ENCODE results near the genes SERPINA9 and DICER1.

DNA sequence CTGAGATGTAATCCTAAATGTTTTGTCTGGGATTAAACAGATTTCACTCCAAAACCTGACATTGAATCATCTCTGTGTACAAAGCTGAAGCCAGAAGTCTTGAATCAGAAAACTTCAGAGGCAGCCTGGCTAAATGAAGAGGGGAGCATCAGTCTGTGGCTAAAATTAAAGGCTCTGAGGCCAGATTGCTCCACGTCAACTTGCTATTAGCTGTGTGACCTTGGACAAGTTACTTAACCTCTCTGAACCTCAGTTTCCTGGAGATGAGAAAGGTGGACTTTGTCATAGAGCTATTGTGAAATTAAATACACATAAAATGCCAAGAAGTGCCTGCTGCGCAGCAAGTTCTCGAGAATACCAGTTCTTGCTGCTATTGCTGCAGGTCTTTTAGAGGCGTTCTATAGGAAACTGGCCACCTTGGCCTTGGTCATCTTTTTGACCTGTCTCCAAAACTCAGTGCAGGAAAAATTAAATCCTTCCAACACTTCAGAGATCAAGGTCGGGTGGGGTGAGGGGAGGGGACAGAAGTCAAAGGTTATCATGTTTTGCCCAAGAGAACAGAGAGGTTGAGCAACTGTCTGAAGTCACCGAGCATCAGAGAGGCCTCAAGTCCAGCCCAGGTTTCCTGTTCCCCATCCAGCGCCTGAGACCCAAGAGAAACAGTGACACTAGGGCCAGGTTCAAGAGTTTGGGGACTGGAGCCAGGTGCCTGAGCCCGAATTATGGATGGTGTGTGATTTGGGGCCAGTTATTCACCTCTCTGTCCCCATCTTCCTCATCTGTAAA lies 1.2 kb downstream of the SERPINA1 start:
- PRO-cap, result no peak

DNA sequence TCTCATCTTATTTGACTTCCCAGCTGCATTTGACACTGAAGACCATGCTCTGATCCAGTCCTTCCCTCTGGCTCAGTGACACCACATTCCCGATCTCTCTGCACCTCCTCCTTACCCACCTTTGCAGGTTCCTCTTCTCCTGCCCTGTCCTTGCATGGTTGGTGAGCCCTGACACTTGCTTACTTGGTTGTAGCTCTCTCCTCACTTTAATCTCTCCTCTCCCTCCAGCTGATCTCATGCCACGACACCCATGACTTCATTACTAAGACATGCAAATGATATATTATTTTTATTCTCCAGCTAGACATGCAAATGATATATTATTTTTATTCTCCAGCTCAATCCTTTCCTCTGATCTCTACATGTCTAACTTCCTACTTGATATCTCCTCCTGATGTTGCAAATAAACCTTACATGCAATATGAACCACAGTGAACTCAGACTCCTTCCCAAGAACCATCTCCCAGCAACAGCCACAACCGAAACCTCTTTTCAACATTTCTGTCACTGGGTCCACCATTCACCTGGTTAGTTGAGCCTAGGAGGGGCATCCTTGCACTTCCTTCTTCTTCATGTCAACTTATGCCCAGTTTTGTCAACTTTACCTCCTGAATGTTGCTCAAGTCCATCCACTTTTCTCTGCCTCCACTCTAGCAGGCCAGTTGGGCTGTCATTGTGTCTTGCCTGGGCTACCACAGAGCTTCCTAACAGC lies at the start of gene SERPINA9:
Gene SERPINA9, minus strand, starts transcription at position 181 of the 712 bp plus-strand sequence.
- PRO-cap, result no peak

DNA sequence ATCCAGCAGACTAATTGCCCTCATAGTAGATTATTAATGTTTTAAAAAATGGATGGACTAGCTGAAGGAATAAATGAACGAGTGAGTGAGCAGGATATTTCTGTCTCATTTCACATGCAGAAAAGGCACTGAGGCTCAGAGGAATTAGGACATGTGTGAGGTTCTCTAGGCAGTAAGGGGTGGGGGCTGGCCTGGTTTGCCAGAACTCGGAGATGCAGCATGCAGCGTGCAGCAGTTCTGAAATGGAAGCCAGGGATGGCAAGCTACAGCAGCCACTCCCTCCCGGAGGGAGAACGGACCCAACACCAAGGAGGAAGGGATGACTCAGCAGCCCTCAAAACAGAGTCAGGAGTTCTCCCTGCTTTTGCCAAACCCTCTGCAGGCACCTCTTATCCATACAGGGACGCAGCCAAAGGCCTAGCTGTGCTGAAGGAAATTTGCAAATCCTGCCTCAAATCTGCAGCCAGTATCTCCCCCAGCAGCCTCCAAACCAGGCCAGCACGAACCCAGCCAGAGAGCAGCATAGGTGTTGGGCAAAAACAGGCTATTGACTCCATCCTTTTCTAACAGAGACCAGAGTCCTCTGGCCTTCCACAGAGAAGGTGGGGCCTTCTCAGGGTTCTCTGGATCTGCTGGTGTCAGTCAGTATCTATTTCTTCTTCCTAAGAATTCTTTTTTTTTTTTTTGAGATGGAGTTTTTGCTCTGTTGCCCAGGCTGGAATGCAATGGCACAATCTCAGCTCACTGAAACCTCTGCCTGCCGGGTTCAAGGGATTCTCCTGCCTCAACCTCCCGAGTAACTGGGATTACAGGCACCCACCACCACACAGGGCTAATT lies 10.2 kb upstream of the SERPINA3 start:
- PRO-cap, result no peak

DNA sequence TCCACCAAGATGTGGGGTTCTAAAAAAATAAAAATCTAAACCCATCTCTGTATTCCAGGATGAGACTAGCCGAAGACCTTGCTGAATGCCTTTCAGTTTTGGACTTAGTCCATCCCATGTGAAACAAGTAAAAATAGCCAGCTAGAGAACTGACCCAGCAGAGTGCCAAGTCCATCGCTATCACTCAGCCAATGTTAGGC lies 148.5 kb downstream of the DICER1 start:
- PRO-cap, result no peak

DNA sequence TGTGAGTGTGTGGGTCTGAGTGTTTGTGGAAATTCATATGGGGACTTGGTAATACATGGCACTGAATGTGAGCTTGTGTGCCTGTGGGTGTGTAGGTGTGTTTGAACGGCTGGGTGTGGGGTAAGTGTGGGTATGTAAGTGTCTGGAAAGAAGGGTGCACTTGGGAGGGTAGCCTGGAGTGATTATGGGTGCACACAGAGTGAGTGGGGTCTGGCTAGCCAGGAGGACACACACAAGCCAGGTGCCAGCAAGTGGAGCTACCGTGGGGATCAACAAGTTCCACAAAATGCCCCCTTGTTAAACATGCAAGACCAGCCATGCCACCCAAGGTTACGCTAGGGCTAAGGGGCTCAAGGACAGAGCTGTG lies 118.8 kb downstream of the DICER1 start:
- PRO-cap, result no peak

DNA sequence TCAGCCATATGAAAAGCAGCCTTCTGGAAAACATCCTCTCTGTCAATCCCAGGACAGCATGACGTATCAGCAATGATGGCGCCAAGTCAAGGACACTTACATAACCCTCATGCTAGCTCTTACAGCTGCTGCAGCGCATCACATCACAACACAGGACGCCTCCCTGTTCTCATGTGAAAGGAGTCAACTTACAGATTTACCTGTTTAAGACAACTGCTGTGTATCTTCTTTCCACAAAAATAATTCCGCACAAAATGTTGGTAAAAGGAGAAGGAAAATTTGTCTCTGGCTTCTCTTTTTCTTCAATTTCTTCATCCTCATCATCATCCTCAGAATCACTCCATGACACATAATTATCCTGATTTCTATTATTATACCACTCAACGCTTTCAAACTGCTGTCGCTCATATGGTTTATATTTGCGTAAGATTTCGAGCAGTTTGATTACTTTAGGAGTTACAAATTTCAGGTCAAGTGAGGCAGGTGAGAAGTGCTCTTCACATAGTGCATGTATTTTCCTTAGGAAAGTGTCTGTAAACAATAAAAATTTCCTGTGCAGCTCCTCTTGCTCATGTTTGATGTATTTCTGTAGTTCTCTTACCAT lies 33.2 kb downstream of the DICER1 start:
- PRO-cap, result no peak

DNA sequence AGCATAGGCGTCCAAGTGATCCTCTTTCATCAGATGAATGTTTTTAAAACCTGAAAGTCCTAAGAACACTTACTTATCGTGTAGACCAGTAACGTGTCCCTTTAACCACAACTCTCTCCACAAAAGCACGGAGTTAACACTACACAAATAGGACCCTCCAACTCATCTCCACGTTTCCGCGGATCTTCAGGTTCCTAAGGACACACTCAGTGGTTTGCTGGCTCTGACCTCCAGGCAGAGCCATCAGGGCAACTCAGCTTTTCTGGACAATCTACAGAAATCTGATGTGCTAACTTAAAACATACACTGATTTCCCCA lies 1.1 kb downstream of the DICER1 start:
- PRO-cap, result unidirectional peak, plus-strand start at position 202 of the sequence

- PRO-cap, result unidirectional peak, plus-strand start at chr14:95156797; bidirectional peak, plus-strand start at chr14:95156896, minus-strand start at chr14:95156870; bidirectional peak, plus-strand start at chr14:95157227, minus-strand start at chr14:95157165; bidirectional peak, plus-strand start at chr14:95157687, minus-strand start at chr14:95157489
Measured at GRCh38 chr14:95156598-95157613, at the start of gene DICER1. DICER1 (minus strand) TSS chr14:95157529.

GRCh38 chr14:95190844-95191866 lies 33.8 kb upstream of the DICER1 start:
- PRO-cap, result no peak

DNA sequence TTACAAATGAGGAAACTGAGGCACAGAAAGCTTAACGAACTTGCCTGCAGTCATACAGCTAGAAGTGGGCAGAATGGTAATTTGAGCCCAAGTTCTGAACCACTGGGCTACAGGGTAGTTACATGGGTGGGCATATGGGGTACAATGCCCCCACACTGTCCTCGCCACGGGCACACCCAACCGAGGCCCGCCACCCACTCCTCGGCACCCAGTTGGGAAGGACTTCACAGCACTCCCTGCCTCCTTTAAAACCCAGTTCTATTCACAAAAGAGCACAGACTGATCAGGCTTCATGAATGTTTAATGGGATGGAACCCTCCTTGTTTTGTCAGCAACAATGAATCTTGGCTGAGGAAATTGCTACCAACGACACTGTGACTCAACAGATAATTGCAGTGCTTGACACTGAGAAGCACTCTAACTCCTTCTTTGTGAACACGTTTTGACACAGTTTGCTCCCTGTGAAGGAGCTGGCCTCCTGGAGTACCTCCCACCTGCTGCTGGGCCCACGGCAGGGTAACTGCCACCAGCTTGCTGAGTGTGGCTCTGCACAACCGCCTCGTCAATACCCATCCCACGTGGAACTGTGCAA lies 63.6 kb downstream of the CLMN start:
- PRO-cap, result no peak

DNA sequence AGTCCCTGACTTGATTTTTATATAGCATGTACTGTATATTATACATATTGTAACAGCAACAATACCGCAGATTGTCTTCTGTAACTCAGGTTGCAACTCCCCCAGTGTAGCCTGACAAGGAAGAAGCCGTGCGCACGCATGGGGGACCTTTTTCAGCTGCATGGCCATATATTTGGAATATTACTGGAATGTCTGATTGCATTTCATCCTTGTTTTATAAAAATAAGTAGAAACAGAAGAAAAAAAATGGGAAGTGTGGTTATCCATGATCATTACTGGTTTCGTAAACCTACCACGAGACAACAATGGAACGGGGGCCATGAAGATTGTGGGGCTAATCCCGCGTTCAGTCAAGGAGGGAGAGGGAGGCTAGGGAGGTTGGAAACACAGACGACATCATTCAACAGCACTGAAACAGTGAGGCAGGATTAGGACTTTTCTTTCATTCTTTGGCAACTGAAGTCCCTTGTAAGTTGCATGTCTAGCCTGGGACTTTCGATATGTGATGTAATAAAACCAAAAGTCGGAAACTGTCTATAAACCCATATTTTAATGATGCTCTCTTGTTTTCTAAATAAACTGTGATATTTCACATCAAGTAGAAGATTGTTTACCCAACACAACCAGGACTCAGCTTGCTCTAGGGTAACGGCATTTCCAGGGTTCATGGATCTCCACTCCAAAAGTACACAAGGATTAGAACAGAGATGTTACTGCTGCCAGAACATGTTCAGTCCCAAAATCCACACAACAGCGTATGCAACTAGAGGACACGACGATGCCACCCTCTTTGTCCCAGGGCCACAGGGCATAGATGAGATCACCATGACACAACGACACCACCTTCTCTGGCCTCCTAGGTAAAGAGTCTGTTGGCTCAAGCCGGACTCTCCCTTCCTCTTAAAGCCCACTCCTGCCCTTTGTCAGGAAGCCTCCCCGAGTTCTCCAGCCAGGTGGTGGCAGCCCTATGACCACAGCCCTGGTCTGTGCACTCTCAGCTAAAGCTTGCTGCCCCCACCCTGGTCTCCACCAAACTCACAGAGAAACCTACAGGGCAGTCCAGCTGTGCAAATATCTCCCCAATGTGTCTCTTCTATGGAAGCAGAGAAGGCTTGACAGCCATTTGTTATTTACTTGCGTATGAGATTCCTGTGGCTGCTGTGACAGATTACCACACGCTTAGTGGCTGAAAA lies 10.6 kb downstream of the CLMN start:
- PRO-cap, result no peak

GRCh38 chr14:95479954-95480755 lies 36.3 kb downstream of the SYNE3 start:
- PRO-cap, result no peak

- PRO-cap, result no peak
Measured at GRCh38 chr14:95486939-95487301, 29.5 kb downstream of the SYNE3 start.

- PRO-cap, result no peak
Measured at GRCh38 chr14:95507243-95507667, 9.2 kb downstream of the SYNE3 start.

GRCh38 chr14:95531370-95531765 lies 3.5 kb upstream of the GLRX5 start:
- PRO-cap, result no peak

DNA sequence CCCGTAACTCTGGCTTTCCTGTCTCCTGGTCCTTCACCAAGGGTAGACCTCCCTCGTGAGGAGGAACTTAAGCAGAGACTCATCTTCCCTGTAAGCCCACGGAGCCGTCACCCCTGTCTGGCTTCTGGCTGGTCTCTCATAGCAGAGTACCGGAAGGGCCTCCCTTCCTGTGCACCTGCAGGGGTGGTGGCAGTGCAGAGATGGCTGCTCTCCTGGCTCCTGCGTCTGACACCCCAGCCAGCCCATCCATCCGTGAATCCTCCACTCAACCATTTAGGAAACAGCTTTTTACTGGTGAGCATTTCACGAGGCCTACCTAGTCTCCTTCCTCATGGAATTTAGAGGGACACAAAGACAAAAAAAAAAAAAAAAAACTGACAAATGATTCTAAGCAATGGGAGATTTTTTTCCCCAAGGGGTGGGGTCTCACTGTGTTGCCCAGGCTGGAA lies 149.5 kb upstream of the C14orf132 start:
- PRO-cap, result no peak

DNA sequence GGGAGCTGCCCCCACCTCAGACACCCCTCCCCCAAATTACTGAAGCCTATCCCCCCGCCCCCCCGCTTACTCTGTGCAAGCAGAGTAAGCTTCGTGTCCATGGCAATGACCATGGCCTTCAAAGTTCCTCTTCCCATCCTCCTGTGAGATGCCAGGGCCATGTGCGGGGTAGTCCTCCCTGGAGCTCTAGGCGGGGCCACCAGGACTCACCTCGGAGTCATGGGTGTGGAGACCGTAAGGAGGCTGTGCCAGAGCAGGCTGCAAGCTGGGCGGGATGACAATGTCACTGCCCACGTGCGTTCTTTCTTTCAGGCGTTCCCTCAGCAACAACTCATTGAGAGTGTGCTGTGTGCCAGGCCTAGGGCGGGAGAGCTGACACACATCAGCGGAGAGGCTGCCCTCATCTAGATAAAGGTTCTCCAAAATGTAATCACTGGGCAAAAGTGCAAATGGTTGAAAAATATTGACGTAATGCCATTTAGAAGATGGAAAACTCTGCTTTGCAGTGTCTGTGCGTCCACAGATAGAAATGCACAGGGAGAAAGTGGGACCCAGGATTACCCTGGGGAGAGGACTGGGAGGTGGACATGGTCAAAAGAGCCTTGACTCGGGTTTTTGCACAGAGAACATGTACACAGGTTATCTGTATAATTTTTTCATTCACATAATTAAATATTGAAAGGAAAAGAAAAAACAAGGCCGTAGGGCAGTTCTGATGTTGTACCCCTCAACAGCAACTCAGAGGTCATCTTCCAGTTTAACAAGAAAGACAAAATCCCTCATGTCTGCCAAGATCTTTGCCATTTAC lies 67.0 kb downstream of the C14orf132 start:
- PRO-cap, result no peak

DNA sequence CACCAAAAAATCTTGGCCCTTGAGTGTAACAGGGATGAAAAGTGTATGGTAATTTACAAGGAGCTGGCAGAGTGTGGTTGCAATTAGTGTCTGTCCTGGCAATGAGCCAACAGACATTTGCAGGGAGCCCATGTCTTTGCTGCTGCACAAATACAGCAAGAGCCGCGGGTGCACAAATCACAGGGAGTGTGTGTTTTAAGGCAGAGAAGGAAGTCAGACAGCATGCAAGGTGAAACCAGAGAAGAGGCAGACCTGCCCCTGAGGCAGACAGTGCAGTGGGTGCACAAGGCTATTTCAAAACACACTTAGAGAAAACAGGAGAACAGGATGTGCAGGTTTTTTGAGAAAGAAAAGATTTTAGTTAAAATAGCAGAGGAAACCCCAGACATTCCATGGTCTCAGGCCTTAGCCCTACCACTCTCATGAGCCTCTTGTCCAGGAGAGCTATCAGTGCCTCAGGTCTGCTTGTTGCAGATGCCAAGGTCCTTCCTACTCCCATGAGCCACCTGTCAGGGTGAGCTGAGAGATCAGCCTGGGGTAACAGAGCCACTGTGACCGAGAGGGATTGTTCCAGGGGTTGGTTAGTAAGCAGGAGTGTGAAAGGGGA lies 78.0 kb downstream of the C14orf132 start:
- PRO-cap, result no peak

DNA sequence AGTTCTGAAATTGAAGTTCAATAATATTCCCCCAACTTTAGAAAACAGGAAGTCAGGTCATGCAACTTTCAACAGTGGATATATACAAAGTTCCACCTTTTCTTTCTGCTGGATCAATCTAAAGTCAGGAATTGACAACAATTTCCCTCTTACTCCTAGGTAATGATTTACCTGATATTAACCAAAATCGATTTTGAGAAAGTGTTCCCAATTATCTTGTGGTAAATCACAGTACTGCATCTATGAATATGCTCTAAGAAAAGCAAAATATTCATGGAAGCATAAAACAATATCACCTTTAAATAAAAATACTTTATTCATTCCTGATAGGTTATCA lies 28.4 kb downstream of the BDKRB1 start:
- PRO-cap, result no peak

DNA sequence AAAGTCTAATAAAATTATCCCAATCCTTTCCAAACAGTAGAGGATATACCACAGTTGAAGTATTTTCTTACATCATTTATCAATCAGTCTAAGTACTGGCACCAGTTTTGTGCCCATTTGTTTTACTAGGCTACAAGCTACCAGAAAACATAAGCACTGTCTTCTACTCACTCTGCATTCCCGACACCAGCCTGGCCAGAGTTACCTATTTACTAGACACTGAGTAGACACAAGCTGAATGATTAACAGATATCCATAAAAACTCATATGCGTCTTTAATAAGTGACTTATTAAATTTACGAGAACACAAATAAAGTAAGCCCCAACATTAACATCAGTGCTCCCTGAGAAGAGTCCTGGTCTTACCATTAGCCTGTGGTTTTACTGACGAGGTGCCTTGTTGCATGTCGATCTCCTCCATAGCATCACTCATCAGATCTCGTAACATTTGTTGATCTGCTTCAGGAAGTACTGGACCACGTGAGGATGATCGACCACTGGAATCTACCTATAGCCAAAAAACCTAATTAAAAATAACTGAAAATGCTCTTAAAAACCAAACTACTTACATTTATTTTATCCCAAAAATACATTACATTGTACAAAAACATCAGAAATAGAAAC lies 53.2 kb downstream of the BDKRB1 start:
- PRO-cap, result no peak

Measured in LUHMES (cell line).